Measurements from ENCODE around the gene PIGZ.

GRCh38 chr3:196944008-196945194 lies 1.9 kb downstream of the NCBP2AS2 start:
- PRO-cap: unidirectional peak, plus-strand start at chr3:196944890

DNA sequence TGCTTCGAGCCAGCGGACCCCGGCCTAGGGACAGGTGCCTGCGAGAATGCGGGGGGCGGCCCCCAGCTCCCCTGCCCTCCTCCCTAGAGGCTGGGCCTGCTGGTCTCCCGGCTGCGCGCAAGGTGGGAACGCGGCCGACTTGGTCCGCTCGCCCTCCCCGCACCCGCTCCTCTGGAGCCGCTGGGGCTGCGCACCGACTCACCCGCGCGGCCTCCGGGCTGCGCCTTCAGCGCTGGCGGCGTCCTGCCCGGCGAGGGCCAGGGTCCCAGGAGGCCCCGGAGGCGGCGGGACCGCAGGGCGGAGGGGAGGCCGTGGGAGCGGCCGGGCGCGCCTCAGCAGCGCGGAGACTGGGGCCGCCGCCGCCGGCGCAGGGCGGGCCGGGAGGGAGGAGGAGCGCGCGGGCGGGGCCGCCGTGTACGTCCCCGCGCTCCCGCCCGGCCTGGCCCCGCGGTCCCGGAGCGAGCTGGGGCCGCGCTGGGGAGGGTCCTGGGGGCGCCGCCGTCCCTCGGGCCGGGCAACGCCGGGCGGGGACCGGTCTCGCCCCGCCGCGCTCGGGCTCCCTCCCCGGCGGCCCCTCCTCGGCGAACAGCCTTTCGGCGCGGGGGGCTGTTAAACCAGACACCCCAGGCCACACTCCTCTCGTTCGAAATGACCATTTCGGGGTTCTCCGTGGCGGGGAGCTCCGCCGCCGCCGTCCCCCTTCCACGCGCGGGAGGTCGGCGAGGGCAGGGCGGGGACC lies at the start of gene PIGZ:
Gene PIGZ, minus strand, starts transcription at position 349 of the 739 bp plus-strand sequence.
- PRO-cap: bidirectional peak, plus-strand start at position 110 of the sequence, minus-strand start outside the sequence; bidirectional peak, plus-strand start at position 445 of the sequence, minus-strand start at position 349 of the sequence; bidirectional peak, plus-strand start outside the sequence, minus-strand start at position 587 of the sequence

DNA sequence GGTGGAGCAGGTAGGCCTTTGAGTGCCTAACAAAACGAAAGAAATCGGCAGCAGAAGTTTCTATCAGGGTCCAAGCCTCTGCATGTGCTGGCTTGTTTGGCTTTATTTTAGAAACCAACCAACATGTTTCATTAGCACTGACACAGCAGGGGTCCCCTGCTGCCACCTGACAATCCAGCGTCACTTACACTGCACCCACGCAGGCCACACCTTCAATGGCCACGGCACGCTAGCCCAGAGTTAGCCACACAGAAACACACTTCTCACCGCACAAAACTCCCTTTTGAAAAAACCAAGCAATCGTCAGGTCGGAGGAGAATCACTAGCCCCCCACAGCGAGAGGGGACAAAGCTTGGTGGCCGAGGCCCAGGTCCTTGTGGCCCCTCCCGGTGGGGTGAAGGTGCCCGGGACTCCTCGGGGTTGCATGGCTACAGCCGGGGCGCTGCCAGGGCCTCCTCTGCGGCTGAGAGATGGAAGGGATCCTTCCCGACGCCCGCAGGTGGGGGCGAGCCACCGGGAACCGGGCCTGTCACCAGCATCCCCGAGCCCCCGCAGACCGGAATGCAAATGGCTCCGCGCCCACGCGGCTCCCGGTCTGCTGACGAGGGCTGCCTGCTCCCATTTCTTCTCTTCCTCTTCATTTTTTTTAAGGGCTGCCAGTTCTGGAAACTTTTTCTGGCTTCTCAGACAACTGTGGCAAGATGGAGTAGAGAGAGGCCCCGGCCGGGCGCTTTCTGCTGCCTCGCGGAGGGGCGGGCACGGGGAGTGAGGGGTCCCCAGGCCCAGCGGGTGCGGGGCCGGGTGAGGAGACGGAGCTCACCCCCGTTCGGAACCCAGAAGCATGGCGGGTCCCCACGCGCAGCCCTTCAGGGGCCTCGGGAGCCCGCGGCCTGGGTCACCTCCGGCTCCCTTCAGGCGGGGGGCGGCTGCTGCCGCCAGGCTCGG lies 27.7 kb downstream of the MELTF start:
- PRO-cap: bidirectional peak, plus-strand start at position 779 of the sequence, minus-strand start at position 600 of the sequence

GRCh38 chr3:197003492-197004113 lies 26.0 kb downstream of the MELTF start:
- PRO-cap: bidirectional peak, plus-strand start at chr3:197003977, minus-strand start at chr3:197003953

- PRO-cap: no peak
Observed at GRCh38 chr3:197028362-197029267, 1.0 kb downstream of the MELTF start.

- PRO-cap: no peak
Observed at GRCh38 chr3:197054269-197054967, 24.8 kb upstream of the MELTF start.

- PRO-cap: no peak
Observed at GRCh38 chr3:197181077-197182233, 117.0 kb downstream of the DLG1 start.

GRCh38 chr3:197401756-197402209 lies 103.4 kb upstream of the DLG1 start:
- PRO-cap: unidirectional peak, plus-strand start at chr3:197402019

GRCh38 chr3:197484248-197484717 lies 71.5 kb downstream of the BDH1 start:
- PRO-cap: no peak

DNA sequence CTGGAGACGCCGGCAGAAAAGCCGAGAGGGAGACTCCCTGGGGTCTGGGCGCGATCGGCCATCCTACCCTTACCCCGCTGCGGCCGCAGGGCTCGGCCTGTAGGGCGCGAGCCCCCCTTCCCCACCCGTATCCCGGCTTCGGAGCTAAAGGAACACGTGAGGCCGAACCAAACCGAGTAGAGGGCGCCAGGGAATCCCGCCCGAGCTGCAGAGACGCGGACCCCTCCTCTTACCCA lies 302 bp downstream of the BDH1 start:
- PRO-cap: no peak

GRCh38 chr3:197590242-197590854 lies 34.6 kb upstream of the BDH1 start:
- PRO-cap: bidirectional peak, plus-strand start at chr3:197590466, minus-strand start at chr3:197590372; bidirectional peak, plus-strand start at chr3:197590662, minus-strand start at chr3:197590567

DNA sequence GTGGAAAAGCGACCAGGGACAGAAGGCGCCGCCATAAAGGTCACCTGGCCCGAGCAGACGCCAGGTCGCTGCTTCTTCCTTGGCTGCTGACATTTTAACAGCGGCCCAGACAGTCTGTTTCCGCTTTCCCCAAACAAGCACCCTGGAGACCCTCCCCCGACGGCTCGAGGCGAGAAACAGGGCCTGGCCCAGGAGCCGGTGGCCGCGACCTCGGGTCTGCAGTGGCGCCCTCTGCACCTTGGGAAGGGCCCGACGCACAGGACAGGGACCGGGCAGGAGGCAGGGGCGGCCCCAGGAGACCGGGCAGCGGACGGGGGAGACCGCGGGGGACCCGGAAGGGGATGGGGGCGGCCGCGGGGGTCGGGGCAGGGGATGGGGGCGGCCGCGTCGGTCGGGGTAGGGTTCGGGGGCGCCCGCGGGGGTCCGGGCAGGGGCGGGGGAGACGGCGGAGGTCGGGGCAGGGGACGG lies 82.6 kb downstream of the RUBCN start:
- PRO-cap: no peak

GRCh38 chr3:197712189-197712929 lies 24.3 kb downstream of the RUBCN start:
- PRO-cap: bidirectional peak, plus-strand start at chr3:197712582, minus-strand start at chr3:197712428

GRCh38 chr3:197773901-197774664 lies 17.0 kb upstream of the LRCH3 start:
- PRO-cap: no peak

DNA sequence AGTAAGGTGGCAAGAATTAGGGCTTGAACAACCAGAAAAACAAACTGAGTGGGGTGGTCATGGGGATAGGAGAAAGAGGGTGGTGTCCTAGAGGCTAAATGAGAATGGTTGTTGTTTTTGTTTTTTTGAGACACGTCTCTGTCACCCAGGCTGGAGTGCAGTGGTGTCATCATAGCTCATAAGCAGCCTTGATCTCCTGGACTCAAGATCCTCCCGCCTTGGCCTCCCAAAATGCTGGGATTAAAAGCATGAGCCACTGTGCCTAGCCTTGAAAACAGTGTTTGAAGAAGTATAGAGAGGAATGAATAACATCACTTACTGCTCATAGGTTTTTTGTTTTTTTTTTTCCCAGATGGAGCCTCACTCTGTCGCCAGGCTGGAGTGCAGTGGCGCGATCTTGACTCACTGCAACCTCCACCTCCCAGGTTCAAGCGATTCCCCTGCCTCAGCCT lies 53.3 kb downstream of the LRCH3 start:
- PRO-cap: no peak

- PRO-cap: no peak
Observed at GRCh38 chr3:197847790-197848205, 56.7 kb downstream of the LRCH3 start.

DNA sequence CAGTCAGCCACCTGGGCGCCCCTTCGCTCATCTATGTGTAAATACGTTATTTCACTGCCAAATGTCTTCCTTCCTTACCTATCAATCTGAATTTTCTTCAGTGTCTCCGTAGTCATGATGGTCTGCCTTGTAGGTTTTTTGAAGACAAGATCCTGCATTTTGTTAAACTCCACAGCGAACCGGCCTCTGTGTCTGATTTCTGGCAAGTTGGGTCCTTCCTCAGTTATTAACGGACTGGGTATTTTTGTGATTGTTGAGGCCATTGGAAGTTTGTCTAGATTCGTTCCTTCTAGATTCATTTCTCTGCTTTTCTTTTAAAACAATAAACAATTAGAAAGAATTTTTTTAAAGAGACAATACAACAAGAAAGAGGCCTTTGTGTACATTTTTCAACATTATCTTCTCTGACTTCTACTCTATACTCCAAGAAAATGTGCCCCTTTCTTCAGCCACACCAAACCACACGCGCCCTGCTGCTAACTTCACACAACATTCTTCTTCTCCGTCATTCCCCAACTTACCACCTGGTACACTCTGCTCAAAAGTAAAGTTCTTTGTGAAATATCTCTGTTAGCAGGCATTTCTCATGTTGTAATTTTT lies 11.4 kb upstream of the RPL35A start:
- PRO-cap: no peak

DNA sequence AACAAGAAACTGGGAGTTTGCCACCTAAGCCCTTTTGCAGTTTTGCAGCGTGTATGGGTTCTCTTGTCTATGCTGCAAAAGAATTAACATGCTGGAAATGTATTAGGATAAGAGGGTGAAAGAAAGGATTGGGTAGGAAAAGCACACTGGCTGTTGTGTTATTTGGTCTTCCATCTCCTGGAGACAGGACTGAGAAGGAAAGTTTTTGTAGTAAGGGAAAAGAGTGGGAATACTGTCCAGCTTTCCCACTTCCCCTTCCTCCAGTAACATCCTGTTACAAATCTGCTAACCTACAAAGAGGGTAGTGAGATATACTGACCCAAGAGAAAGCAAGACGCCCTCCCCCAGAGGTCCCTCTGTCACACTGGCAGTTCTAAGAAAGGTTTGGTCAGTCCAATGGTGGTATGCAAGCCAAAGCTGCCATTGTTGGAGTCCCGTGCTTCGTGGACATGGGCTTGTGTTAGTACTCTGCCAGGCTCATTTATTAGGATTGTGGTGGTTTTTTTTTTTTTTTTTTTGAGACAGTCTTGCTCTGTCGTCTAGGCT lies 2.8 kb downstream of the IQCG start:
- PRO-cap: no peak

GRCh38 chr3:198038863-198039432 lies 78.9 kb downstream of the LMLN start:
- PRO-cap: no peak

Measured in rectum (tissue), 1 donor.